GM19240 (cell line): ENCODE results near the gene VEGFA.

- RRBS, result no CpG with 5 or more reads among the region's 4 CpGs
Observed at GRCh38 chr6:43267257-43267642, 24.0 kb downstream of the TTBK1 start.

GRCh38 chr6:43276364-43277388, 21.4 kb upstream of the SLC22A7 start:
- RRBS, result 6% methylated on average over 2 of the region's 38 CpGs

DNA sequence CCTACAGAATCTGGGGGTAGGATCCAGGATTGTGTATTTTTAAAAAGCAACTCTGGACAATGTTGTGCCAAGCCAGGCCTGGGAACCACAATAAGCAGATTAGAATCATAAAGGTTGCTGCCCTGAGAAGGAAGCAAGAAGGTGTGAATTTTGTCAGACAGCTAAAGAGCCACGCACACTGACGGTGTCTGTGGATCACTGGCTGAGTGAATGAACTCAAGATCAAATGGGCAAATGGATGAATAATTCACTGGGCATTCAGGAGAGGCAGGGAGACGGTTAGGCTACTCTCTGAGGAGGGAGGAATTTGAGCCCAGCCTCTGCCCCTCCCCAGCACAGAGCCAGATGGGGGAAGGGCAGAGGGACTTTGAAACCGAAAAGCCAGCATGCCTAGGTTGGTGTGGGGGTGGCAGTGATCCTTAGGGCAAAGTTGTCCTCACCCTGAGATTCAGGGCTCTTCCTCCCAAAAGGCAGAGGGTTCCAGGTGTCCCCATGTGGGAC, 19.5 kb upstream of the SLC22A7 start:
- RRBS, result no CpG with 5 or more reads among the region's 4 CpGs

DNA sequence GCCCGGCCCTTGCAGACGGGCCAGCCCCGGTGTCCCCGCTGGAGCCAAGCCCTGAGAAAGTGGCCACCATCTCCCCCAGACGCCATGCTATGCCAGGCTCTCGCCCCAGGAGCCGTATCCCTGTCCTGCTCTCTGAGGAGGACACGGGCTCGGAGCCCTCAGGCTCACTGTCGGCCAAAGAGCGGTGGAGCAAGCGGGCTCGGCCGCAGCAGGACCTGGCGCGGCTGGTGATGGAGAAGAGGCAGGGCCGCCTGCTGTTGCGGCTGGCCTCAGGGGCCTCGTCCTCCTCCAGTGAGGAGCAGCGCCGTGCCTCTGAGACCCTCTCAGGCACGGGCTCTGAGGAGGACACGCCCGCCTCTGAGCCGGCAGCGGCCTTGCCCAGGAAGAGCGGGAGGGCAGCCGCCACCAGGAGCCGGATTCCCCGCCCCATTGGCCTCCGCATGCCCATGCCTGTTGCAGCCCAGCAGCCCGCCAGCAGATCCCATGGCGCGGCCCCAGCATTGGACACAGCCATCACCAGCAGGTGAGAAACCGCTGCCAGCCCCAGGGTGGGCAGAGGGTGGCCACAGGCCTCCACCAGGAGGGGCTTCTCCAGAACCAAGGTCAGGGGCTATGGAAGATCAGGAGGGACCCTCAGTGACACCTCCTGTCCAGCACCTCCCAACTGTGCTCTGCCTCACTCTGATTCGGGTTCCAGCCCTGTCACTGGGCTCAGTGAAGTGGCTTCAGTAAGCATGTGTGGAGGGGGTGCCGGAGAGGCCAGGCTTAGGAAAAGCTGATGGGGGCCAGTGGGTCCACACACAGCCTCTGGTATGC, 14.1 kb upstream of the SLC22A7 start:
- RRBS, result 81% methylated on average over 5 of the region's 37 CpGs

- RRBS, result no CpG with 5 or more reads among the region's 9 CpGs
Observed at GRCh38 chr6:43340174-43340679, 29.2 kb downstream of the ZNF318 start.

GRCh38 chr6:43436827-43437494, 9.6 kb downstream of the ABCC10 start:
- RRBS, result no CpG with 5 or more reads among the region's 4 CpGs

GRCh38 chr6:43456239-43456425, 784 bp upstream of the DLK2 start:
- RRBS, result no CpG with 5 or more reads among the region's 4 CpGs

GRCh38 chr6:43509284-43509778, 815 bp downstream of the LRRC73 start:
- RRBS, result 2% methylated on average over 15 of the region's 38 CpGs

- RRBS, result 6% methylated on average over 3 of the region's 18 CpGs
Observed at GRCh38 chr6:43517253-43518039, 557 bp downstream of the POLR1C start.

- RRBS, result no CpG with 5 or more reads among the region's 5 CpGs
Observed at GRCh38 chr6:43709190-43709790, 21.7 kb upstream of the MRPS18A start.

DNA sequence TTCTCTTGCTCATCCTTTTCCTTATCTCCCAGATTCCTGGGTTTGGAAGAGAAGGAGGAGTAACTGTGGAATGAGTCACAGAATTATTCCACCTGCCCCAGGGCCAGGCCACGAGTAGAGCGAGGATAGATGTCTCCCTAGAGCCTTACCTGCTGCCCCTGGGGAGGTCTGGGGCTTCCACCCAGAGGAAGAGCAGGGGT, 10.6 kb upstream of the VEGFA start:
- RRBS, result no CpG with 5 or more reads among the region's 2 CpGs

DNA sequence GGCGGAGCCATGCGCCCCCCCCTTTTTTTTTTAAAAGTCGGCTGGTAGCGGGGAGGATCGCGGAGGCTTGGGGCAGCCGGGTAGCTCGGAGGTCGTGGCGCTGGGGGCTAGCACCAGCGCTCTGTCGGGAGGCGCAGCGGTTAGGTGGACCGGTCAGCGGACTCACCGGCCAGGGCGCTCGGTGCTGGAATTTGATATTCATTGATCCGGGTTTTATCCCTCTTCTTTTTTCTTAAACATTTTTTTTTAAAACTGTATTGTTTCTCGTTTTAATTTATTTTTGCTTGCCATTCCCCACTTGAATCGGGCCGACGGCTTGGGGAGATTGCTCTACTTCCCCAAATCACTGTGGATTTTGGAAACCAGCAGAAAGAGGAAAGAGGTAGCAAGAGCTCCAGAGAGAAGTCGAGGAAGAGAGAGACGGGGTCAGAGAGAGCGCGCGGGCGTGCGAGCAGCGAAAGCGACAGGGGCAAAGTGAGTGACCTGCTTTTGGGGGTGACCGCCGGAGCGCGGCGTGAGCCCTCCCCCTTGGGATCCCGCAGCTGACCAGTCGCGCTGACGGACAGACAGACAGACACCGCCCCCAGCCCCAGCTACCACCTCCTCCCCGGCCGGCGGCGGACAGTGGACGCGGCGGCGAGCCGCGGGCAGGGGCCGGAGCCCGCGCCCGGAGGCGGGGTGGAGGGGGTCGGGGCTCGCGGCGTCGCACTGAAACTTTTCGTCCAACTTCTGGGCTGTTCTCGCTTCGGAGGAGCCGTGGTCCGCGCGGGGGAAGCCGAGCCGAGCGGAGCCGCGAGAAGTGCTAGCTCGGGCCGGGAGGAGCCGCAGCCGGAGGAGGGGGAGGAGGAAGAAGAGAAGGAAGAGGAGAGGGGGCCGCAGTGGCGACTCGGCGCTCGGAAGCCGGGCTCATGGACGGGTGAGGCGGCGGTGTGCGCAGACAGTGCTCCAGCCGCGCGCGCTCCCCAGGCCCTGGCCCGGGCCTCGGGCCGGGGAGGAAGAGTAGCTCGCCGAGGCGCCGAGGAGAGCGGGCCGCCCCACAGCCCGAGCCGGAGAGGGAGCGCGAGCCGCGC, at the start of gene VEGFA:
TSS of gene VEGFA (plus strand) at position 60 of the 1,070 bp plus-strand sequence.
- RRBS, result 1% methylated on average over 51 of the region's 108 CpGs

DNA sequence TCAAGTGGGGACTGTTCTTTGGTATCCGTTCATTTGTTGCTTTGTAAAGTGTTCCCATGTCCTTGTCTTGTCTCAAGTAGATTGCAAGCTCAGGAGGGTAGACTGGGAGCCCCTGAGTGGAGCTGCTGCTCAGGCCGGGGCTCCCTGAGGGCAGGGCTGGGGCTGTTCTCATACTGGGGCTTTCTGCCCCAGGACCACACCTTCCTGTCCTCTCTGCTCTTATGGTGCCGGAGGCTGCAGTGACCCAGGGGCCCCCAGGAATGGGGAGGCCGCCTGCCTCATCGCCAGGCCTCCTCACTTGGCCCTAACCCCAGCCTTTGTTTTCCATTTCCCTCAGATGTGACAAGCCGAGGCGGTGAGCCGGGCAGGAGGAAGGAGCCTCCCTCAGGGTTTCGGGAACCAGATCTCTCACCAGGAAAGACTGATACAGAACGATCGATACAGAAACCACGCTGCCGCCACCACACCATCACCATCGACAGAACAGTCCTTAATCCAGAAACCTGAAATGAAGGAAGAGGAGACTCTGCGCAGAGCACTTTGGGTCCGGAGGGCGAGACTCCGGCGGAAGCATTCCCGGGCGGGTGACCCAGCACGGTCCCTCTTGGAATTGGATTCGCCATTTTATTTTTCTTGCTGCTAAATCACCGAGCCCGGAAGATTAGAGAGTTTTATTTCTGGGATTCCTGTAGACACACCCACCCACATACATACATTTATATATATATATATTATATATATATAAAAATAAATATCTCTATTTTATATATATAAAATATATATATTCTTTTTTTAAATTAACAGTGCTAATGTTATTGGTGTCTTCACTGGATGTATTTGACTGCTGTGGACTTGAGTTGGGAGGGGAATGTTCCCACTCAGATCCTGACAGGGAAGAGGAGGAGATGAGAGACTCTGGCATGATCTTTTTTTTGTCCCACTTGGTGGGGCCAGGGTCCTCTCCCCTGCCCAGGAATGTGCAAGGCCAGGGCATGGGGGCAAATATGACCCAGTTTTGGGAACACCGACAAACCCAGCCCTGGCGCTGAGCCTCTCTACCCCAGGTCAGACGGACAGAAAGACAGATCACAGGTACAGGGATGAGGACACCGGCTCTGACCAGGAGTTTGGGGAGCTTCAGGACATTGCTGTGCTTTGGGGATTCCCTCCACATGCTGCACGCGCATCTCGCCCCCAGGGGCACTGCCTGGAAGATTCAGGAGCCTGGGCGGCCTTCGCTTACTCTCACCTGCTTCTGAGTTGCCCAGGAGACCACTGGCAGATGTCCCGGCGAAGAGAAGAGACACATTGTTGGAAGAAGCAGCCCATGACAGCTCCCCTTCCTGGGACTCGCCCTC, 14.7 kb downstream of the VEGFA start:
- RRBS, result 90% methylated on average over 7 of the region's 37 CpGs

DNA sequence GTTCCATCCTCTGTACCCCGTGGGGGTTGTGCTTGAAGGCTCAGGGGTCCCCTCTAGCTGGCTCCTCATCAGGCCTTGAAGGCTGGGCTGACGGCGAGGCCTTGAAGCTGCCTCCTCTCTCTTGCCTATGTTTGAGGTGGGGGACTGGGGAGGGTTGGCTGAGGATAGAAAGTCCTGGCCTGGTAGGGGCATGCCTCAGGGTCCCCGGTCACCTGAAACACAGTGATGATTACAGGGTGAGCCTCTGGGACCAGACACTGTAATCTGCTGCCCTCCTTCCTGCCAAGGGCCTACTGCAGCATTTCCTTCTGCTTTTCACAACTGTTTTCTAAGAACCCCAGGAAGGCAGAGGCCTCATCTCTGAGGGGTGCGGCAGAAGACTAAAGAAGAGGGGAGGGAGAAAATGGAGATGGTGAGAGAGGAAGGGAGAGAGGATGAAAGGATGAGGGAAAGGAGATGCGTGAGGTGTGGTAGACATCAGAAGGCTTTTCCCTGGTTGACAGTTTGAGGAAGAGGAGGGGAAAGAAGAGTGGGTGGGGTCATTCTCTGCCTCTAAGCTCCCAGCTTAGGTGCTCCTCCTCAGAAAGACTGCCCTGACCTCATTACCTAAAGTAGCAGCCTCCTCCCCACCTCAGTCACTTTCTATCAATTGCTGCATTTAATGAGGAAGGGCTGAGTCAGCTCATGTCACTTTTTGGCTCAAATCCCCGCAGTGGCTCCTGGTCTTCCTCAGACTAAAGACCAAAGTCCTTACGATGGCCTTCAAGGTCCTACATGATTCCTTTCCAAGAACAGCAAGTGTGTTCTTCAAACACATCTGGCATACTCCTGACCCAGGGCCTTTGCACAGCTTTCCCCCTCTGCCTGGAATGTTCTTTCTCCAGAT, 29.8 kb downstream of the VEGFA start:
- RRBS, result no CpG with 5 or more reads among the region's 8 CpGs

GRCh38 chr6:43926538-43927670, 156.9 kb downstream of the VEGFA start:
- RRBS, result no CpG with 5 or more reads among the region's 18 CpGs

DNA sequence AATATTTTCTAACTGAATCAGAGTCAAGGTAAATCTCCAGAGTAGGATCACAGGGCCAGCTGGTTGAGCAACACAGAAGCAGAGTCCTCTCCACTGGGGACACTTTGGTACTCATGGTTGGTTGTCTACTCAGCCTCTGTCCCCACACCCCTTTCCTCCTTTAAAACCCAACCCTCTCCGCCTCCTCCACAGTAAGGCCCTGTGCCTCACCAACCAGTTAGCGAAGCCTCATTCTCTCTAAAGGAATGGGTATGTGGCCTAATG, 92.2 kb downstream of the MRPL14 start:
- RRBS, result no CpG with 5 or more reads among the region's 2 CpGs

- RRBS, result no CpG with 5 or more reads among the region's 4 CpGs
Observed at GRCh38 chr6:44059454-44059689, 67.9 kb downstream of the MRPL14 start.

GRCh38 chr6:44111289-44112444, 15.6 kb downstream of the MRPL14 start:
- RRBS, result no CpG with 5 or more reads among the region's 7 CpGs

GRCh38 chr6:44201896-44202281, 14.8 kb upstream of the MYMX start:
- RRBS, result no CpG with 5 or more reads among the region's 8 CpGs

DNA sequence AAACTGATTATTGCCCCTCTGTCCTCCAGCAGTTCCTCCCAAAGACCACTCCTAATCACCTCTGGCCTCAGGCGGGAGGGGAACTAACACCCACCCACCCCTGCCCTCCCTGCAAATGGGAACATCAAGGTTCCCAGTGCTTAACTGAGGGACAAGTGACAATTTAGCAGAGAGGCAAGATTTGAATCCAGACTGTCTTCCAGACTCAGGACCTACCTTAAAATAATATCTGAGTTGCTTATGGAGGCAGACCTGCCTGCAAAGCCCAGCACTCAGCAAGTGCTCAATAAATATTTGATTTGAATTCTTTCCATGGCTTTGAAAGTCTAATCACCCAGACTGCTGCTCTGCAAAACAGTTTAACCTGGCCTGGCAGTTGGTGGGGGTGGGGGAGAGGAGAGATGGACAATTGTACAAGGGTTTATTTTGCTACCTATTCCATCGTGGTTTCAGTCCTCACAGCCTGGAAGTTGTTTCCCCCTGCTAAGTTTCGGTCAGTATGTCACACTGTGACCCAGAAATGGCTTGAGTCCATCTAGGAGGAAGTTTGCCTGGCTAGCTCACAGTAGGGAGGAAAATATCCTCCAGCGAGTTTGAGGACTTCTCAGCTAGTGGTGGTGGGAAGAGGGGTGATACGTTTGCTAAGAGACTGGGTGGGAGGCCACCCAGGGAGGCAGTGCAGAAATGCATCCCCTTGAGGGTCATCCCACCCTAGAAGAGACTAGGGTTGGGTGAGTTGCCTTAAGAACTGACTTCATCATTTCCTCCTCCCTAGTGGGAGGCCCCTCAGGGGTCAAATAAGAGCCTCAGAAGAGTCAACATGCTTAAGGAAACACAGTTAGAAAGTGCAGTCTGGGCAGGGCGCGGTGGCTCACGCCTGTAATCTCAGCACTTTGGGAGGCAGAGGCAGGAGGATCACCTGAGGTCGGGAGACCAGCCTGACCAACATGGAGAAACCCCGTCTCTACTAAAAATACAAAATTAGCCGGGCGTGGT, 1.5 kb downstream of the MYMX start:
- RRBS, result no CpG with 5 or more reads among the region's 12 CpGs